Thoracic aorta (tissue), 1 donor: ENCODE measurements around the genes OR2AJ1 and OR2T5.

DNA sequence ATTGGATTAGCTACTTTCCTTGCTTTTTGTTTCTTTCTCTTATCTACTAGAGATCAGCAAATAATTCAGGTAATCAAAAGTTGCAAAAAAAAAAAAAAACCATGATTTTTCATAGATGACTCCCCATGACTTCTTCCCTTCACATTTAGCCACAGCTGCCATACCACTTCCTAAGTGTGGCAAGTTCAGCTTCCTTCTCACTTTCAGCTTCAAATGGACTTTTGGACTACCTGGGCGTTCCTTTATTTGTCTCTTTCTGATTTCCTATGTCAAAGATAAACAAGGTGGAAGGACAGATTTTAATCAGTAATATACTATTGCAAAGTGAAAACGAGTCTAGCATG is 14.5 kb upstream of the SCCPDH start:
- RAMPAGE, long total RNA = no peak

DNA sequence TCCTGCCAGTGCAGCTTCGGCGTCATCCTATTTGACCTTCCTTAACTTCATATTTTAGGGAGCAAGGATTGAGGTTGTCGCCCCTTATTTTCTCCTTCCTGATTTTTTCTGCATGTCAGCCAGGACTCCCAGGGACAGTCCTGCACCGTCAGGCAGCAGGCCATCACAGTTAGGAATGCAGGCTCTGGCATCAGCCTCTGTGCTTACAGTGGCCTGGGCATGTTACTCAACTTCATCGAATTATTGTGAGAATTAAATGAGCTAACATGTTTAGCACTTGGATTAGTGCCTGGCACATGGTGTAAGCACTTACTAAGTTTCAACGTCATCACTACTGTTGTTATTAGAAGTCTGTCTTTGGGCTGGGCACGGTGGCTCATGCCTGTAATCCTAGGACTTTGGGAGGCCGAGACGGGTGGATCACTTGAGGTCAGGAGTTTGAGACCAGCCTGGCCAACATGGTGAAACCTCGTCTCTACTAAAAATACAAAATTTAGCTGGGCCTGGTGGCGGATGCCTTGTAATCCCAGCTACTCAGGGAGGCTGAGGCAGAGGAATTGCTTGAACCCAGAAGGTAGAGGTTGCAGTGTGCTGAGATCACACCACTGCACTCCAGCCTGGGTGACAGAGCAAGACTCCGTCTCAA is 45.1 kb downstream of the SCCPDH start:
- RAMPAGE, long total RNA = no peak

- RAMPAGE, long total RNA = no peak
Measured at GRCh38 chr1:246784795-246785191, 60.6 kb downstream of the SCCPDH start.

GRCh38 chr1:246788788-246789767 is 64.9 kb downstream of the SCCPDH start:
- RAMPAGE, long total RNA = no peak

- RAMPAGE, long total RNA = no peak
Measured at GRCh38 chr1:246795168-246795879, 71.1 kb downstream of the SCCPDH start.

GRCh38 chr1:246798315-246798930 is 74.2 kb downstream of the SCCPDH start:
- RAMPAGE, long total RNA = no peak

DNA sequence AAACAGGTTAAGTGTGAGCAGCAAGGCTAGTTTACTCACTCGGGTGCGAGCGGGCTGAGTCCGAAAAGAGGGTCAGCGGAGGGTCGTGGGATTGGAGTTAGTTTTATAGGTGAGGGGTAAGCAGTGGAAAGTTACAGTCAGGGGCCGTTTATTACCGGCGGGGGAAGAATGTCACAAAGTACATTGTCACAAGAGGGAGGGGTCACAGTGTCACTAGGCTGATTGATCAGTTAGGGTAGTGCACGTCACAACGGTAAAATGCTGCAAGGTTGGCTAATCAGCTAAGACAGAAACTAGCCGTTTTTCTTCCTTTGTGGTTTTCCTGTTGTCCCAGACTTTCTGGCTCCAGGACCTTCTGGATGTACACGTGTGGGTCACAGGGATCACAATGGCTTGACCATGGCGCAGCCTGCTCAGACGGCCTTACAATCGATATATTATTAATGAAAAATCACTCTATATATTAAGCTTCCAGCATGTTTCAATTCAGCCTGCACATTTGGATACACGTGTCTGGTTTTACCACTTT is 828 bp upstream of the ZNF670 start:
- RAMPAGE, long total RNA = no peak

GRCh38 chr1:247150471-247151234 is 21.2 kb downstream of the ZNF124 start:
- RAMPAGE, long total RNA = no peak

DNA sequence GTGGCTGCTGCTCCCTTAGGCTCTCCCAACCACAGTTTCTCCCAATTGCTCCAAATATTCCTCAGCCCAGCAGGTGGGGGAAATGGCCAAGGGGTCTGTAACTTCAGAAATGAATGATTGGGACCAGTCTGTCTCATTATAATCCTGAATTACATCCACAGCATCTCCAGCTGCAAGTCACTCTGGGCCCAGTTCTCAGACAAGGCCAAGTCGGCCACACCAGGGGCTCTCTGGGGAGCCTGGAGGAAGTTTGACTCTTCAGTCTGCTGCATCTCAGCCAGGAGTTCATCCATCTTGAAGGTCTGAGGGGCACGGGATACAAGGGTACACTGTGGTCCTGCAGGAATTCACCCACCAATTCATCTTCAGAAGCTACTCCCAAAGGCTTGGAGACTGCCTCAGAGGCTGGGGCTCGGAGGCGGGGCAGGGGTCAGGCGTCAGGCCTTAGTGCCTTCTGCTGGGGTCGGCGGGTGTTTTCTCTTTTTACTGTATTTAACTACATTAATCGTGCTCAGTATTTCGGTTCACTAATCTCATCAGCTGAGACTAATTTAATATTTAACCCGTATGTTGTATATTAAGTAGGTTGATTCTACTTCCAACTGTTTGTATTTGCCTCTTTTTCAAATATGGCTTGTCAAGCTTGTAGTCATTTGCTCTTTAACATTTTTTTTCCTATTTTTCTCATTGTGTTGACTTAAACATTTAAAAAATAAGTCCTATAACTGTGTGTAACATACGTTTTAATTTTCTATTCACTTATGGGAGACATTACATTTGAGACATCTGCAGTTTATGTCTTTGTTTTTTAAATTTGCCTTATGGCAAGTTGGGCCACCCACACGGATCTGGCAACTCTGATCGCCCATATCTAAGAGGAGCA is 13.4 kb upstream of the ZNF124 start:
- RAMPAGE, long total RNA = no peak

- RAMPAGE, long total RNA = no peak
Measured at GRCh38 chr1:247360693-247361353, 29.2 kb upstream of the ZNF496 start.

DNA sequence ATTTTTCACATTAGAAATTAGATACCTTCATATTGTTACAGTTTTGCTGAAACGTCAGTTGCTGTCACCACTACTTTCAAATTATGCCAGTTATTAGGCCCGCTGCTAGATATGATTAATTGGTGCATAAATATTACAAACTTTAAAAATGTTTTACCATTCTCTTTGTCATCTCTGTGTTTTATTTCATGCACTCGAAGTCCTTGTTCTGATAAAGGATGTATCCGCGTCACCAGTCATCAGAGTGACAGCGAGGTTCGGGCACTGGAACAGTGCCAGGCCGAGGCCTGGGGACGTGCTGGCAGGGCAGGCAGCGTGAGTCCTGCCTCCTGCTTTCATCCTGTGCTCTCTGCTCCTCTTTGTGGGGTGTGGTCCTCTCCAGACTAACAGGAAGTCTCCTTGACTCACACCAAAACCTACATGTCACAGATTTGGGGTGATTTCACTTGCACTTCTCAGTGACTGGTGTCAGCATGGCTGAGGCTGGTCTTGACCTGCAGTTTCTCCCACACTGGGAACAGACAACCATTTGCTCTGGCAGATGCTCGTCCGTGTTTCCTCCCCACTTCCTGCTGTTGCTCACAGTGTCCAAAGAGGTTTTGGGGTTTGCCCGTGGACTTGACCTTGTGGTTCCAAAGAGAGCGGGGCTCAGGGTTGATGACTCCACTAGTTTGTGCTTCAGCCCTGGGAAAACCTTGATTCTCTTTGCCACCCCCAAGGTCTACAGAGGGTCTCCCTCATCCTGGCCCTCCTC is 8.8 kb upstream of the NLRP3 start:
- RAMPAGE, long total RNA = no peak

- RAMPAGE, long total RNA = no peak
Measured at GRCh38 chr1:247407958-247408566, 7.9 kb upstream of the NLRP3 start.

- RAMPAGE, long total RNA = no peak
Measured at GRCh38 chr1:247437594-247438023, 20.3 kb downstream of the OR2B11 start.

DNA sequence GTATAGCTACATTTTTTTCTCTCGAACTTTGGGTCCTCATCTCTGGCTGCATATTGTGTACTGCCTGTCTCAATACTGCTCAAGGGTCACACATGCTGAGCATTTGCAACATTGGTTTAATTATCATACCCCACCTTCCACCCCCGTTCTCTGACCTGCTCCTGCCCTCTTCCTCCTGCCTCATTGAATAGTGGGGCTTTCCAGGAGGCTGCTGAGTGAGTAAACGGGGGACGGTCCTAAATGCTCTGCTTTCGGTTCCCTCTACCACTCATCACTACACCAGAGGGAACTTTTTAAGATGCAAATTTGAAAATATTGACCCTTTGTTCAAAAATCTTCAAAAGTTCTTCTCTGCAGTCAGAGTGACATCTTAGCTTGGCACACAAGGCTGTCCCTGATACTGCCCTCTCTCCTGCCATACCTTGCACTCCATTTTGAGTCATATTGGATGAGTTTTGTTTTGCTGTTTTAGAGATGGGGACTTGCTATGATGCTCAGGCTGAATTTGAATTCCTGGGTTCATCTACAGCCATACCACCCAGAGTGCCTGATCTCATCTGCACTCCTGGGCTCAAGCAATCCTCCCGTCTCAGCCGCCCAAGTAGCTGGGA is 17.7 kb downstream of the OR2B11 start:
- RAMPAGE, long total RNA = no peak

- RAMPAGE, long total RNA = no peak
Measured at GRCh38 chr1:247924741-247925345, at the start of gene OR2AJ1. TSS of gene OR2AJ1 (plus strand) at chr1:247924889.

GRCh38 chr1:248488212-248488673 is at the start of gene OR2T5:
TSS of gene OR2T5 (plus strand) at chr1:248488589.
- RAMPAGE, long total RNA = no peak

DNA sequence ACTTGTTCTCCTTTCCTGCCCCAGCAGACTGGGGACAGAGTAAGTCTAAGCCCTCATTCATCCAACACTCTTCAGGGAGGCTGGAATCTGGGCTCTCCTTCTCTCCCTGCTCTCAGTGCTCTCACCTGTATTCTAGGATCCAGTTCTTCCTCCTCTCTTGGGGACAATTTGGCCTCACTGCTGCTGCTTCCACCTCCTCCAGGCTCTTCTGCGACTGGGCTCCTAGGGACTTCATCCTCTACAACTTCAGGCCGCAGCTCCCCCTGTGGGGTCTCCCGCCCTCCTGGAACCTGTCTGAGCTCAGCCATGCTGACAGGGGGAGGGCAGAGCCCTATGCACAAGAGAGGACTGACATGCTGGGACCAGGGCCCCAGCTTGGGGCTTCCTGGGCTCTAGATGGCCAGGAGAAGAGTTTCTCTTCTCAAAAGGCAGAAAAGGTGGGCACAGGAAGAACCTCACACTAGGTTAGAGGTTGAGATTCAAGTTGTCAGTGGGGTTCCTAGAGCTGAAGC is 1.0 kb downstream of the SH3BP5L start:
- RAMPAGE, long total RNA = no peak

DNA sequence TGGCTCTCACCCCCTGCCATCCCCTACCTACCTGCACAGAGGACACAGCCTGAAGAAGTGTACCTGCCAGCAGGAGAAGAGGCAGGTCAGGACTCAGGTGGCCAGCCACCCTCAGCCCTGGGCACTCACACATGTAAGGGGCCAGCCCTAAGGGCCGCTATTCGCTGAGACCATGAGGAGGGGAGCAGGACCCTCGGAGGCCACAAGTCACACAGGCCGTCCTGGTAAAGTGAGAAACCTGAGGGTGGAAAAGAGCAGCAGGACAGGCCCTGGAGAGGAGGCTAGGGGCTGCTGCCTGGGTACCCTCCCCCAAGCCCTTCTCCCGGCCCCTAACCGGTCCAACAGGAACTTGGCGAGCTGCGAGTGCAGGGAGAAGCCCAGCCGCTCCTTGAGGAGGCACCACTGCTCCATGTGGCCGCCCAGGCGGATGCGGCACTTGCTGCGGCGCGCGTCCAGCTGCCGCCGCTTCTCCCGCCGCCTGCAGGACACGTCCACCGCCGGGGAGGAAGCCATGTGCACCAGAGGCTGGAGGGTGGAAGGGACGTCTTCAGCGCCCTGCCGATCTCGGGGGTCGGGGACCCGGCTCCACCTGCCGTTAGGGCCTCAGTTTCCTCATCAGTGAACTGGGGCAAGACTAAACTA is 967 bp downstream of the ZNF692 start:
- RAMPAGE, long total RNA = no peak